B cell (primary cell): ENCODE measurements around the genes CLIC2, H2AB2, TMLHE and IL9R.

- PRO-cap = no peak
- CAGE, long polyA plus RNA = no peak
Measured at GRCh38 chrX:155069878-155070555, 919 bp downstream of the CMC4 start.

- PRO-cap = no peak
- CAGE, long polyA plus RNA = no peak
Measured at GRCh38 chrX:155334354-155334893, at the start of gene CLIC2. Gene CLIC2, minus strand, starts transcription at chrX:155334614.

- PRO-cap = no peak
- CAGE, long polyA plus RNA = no peak
Measured at GRCh38 chrX:155380429-155380924, at the start of gene H2AB2. Gene H2AB2, plus strand, starts transcription at chrX:155380709.

DNA sequence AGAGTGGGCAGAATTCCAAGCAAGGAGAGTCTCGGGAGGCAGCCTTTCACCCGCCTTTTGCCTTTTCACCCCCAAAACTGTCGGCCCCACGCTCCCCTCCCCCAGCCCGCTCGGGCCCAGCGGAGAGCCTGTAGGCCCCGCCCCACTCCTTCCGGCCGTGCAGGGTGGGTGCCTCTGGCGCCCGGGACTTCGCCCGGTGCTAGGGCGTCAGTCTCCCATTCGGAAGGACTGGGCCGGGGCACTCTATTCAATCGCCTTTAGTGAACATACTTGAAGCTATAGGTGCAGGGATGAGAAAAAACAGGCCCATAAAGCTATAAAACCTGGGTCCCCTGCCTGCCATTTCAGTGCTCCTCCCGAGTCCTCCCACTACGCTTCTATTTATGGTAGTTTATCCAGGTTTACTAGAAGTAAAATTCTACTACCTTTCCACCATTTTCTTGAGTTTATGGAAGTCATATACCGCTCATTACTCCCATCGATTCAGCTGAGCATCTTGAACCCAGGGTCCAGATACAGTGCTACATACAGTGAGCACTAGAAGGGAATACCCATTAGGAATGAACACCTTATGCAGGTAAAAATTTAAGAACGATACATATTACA, at the start of gene TMLHE:
TMLHE (minus strand) TSS at position 130 of the 606 bp plus-strand sequence.
- PRO-cap = bidirectional peak, plus-strand start at position 158 of the sequence, minus-strand start at position 79 of the sequence
- CAGE, long polyA plus RNA = start-site peak on the minus strand centred at position 99 of the sequence, 68 bp wide, 660 and 665 reads in 2 replicates

DNA sequence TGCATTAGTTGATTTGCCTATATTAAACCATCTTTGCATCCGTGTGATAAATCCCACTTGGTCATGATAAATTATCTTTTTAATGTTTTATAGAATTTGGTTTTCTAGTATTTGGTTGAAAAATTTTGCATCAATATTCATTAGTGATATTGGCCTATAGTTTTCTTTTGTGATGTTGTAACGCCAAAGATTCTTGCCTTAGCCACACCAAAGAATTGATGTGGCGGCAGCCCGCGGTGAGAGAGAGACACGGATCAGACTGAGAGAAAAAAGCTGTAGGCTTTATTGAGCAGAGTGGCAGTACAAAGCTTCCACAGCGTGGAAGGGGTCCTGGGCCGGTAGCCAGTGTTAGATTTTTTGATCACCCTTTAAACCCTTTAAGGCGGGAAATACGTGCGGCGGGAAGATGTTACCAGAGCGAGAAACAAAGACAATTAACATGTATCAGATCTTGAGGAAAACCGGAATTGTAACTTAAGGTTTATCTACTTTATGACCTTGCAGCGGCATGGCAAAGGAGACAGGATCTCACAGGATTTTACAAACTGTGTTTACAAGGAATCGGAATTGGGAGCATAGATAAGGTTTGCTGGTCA, 28.6 kb upstream of the TMLHE start:
- PRO-cap = no peak
- CAGE, long polyA plus RNA = no peak

GRCh38 chrX:155997296-155998031, at the start of gene IL9R:
Gene IL9R, plus strand, starts transcription at chrX:155997696.
- PRO-cap = no peak
- CAGE, long polyA plus RNA = no peak